Iris pigment epithelial cell (primary cell): Measurements from ENCODE around the genes PATZ1, RTCB, BPIFC, TIMP3 and LARGE1.

DNA sequence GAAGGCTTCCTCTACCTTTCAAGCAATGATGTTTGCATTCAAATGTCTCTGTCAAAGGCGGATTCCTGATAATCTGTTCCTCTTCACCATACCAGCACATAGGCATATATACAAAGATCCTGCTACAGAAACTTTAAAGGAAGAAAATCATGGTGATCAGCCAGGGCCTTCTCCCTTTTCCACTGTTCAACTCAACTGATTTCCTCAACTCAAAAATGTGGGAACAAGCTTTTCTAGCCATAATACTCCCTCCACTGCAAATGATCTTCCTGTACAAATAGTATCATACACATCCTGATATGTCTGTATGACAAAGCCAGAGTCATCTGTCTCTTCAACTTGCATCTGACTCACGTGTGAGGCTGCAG, 13.4 kb downstream of the PATZ1 start:
- RRBS: no CpG with 5 or more reads among the region's 2 CpGs

- RRBS: 1% methylated on average over 15 of the region's 29 CpGs
Observed at GRCh38 chr22:31346172-31346406, at the start of gene PATZ1. PATZ1 (minus strand) TSS chr22:31346346.

GRCh38 chr22:31463467-31464103, 26.1 kb downstream of the EIF4ENIF1 start:
- RRBS: 90% methylated on average over 4 of the region's 22 CpGs

- RRBS: no CpG with 5 or more reads among the region's 9 CpGs
Observed at GRCh38 chr22:31627345-31628067, 34.5 kb downstream of the PISD start.

DNA sequence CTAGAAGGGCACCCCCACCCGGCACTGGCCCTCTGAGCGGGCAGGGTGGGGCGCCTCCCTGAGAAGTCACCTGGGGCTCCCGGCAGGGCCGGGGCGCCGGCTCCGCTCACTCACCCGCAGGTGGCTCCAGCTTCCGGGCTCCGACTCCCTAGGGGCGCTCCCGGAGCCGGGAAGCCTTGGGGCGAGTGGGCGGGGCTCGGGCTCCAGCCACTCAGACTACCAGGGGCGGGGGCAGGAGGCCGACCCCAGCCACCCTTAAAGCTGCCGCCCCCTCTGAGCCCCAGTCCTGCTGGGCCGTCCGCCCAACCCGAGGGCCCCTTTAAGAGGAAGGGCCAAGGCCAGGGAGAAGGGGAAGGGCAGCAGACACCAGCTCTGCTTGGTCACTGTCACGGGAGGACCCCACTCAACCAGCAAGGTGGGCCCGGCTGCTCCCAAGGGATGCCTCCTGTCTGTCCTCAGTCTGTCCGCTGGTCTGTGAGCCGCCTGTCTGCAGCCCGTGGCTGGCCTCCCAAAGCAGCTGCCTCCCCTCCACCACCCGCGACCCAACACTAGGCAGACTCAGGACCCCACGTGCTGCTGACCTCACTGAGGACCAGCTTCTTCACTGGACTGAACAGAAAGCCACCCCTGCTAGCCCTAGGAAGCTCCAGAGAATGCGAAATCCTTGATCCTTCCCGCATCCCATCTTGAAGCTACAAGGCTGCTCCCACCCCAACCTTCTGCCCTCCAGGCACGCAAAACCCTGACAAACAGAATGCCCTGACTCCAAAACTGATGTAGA, 31.1 kb downstream of the PISD start:
- RRBS: 7% methylated on average over 7 of the region's 34 CpGs

GRCh38 chr22:31955940-31956251, 11.6 kb downstream of the YWHAH start:
- RRBS: no CpG with 5 or more reads among the region's 4 CpGs

- RRBS: no CpG with 5 or more reads among the region's 1 CpG
Observed at GRCh38 chr22:32058629-32059021, 15.6 kb downstream of the SLC5A1 start.

- RRBS: no CpG with 5 or more reads among the region's 2 CpGs
Observed at GRCh38 chr22:32355212-32355549, 2.5 kb upstream of the RFPL3 start.

- RRBS: 2% methylated on average over 9 of the region's 51 CpGs
Observed at GRCh38 chr22:32411318-32412387, at the start of gene RTCB. RTCB (minus strand) TSS chr22:32412247.

- RRBS: no CpG with 5 or more reads among the region's 3 CpGs
Observed at GRCh38 chr22:32464159-32464595, at the start of gene BPIFC. BPIFC (minus strand) TSS chr22:32464446.

DNA sequence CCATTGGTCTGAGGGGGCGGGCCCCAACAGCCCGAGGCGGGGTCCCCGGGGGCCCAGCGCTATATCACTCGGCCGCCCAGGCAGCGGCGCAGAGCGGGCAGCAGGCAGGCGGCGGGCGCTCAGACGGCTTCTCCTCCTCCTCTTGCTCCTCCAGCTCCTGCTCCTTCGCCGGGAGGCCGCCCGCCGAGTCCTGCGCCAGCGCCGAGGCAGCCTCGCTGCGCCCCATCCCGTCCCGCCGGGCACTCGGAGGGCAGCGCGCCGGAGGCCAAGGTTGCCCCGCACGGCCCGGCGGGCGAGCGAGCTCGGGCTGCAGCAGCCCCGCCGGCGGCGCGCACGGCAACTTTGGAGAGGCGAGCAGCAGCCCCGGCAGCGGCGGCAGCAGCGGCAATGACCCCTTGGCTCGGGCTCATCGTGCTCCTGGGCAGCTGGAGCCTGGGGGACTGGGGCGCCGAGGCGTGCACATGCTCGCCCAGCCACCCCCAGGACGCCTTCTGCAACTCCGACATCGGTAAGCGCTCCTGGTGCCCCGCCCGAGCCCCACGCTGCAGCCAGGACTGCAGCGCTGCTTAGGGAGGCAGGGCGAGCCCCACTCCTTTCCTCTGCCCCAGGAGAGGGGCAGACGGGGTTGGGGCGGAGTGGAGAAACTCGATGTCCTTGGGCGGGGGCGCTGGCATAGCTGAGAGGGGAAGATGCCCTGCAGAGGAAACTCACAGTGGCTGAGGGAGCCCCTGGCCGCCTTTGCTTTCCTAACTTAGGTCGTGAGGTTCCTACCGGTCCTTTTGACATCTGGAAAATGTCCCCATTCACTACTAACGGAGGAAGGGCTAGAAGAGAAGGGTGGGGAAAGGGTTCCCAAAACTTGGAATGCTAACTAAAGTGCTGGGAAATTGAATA, at the start of gene TIMP3:
TIMP3 (plus strand) TSS at position 91 of the 894 bp plus-strand sequence.
- RRBS: 4% methylated on average over 29 of the region's 73 CpGs

- RRBS: no CpG with 5 or more reads among the region's 21 CpGs
Observed at GRCh38 chr22:32880919-32881730, 79.6 kb downstream of the TIMP3 start.

DNA sequence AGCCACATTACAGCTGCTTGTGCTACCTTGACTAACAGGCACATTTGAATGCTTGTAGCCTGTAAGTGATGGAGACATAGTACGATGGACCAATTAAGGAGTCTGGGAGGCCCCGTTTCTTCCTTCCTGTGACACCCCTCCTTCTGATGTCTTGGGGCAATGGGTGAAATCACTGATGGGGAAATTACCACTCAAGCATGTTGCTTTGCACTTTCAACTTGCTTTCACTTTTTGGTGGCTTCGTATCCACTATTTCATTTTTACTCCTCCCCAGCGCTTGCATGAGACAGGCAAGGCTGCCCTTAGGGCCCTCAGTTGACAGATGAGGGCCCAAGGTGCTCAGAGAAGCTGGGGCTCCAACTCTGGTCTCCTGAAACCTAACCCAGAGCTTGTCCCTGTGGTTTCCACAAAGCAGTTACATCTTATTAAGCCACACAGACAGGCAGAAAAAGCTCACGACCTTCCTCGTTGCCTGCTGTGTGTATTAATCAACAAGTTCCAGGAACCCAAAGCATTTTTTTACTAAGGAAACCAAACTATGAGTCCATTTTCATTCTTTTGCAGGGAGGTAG, 267.5 kb upstream of the SYN3 start:
- RRBS: no CpG with 5 or more reads among the region's 6 CpGs

DNA sequence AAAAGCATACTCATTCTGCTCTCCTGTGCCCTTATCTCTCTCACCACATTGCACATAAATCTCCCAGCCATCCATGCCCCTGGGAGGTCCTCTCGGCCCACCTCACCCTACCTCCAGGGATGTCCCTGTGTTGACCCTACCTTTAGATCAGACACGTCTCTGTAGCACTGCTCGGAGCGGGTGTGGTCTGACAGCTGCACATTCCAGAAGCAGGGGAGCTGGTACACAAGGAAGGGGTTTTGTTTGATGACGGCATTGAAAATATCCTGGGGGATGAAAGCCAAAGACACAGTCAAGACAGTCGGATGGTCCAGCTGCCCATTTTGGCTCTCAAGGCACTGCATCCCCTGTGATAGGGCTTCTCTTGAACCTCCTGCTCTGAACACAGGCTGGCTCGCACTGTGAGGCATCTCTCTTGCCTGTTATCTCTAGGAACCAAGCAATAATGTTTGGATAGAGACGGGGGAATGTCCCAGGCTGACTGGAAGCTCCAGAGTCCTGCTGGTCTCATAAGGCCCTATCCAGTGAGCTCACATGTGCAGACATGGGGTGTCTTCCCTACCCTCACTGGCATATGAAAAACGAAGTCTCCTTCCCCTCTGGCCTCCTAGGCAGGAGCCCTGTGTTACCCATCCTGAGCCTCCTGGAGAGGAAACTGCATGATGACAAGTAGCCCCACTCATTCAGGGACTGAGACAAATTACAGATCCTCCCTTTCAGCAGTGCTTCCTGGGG, 323.8 kb upstream of the SYN3 start:
- RRBS: no CpG with 5 or more reads among the region's 9 CpGs

GRCh38 chr22:33873046-33873583, 47.2 kb downstream of the LARGE1 start:
- RRBS: 33% methylated on average over 2 of the region's 16 CpGs

- RRBS: no CpG with 5 or more reads among the region's 10 CpGs
Observed at GRCh38 chr22:33910354-33910956, 9.8 kb downstream of the LARGE1 start.

- RRBS: 2% methylated on average over 107 of the region's 157 CpGs
Observed at GRCh38 chr22:33919902-33920959, at the start of gene LARGE1. LARGE1 (minus strand) TSS chr22:33920476.

DNA sequence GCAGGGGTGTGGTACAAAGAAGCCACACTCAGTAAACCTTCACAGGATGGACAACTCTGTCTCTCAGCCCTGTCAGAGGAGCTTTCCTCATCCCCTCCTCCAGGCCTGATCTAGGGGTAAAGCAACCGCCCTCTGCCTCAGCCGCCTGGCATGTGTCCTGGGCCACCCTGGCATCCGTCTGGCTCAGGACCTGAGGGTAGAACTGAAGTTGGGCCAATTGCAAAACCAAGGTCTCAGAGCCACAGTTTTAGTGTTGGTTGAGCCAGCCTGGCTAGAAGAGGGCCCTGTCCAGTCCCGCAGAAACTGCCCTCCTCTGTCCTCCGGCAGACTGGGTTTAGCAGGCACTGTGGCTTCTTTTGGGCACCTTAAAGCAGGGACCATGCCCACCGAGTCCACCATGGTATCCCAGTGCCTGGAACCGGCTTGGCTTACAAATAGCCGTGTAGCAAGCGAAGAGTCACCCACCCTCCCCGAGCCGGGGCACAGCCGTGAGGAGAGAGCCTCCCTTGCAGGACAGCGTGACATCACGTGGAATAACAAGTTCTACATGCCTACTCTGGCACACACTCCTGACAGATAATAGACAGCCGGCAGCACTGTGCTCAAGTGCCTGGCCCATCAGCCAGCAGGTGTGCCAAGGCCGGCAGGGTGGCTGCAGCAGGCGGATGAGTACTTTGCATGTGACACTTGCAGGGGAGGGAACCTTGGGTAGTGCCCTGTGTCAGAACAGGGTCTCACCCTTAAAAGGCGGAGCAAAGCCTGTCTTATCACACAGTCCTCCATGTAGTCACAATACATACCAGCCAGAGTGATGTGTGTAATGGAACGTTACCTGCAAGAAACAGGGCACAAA, 16.0 kb downstream of the TOM1 start:
- RRBS: 87% methylated on average over 6 of the region's 19 CpGs

DNA sequence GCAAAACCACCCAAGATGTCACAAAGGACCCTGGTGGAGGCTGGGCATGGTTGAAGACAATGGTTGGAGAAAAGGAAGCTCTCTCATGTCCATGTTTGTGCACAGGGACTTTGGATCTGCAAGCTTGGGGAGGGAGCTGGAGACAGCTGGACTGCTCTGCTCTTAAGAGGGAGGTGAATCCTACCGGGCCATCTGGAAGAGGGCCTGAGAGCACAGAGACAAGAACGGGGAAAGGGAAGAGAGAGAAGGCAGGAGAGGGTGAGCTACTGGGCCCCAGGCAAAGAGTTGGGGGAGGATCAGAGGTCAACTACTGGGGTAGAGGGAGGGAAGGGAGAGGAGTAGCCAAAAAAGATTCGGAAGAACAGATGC, 25.1 kb upstream of the HMOX1 start:
- RRBS: no CpG with 5 or more reads among the region's 3 CpGs

DNA sequence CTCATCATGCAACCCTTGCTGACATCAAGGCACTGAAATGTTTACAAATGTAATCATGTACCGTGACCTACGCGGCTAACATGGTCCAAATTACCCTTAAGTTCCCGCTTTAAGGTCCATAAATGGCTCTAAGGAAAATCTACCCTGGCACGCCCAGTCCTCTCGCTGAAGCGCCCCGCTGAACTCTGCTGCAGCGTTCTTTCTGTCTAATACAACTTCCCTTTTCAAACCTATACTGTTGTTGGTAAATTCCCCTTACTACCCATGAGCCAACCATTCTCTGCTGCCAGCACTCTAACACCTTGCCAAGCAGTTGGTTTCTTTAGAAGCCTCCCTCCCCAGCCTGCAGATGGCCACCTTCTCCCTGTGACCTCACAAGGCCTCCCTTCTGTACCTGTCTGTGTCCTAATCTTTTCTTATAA, 13.5 kb upstream of the HMOX1 start:
- RRBS: no CpG with 5 or more reads among the region's 9 CpGs